Foreskin keratinocyte (primary cell): ENCODE data around the gene DNAH7.

DNA sequence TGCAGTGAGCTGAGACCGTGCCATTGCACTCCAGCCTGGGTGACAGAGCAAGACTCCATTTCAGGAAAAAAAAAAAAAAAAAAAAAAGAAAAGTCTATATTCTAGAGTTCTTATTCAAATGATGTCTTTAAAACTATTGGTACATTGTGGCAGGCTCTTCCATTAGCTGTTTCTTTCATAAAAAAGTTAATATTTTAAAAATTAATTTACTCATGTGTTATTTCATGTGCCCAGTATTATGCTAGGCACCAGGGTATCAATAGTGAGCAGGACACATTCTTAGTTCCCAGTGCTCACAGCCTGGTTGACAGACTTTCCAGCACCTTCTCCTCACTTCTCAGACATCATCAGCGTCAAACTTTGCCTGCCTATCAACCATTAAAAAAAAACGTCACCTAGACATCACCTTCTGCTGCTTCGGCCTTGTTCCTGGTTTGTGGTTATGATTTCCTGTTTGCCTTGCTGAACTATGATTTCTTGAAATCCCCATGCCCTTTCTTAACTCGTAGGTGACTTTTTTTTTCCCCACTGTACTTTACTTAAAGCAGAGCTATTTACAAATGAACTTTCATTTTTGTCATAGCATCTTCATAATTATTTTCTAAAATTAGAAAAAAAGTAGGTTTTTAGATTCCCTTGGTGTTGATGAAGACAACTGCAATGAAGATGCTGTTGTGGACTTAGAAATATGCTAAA is 60.4 kb upstream of the NABP1 start:
- RAMPAGE, total RNA = no peak

DNA sequence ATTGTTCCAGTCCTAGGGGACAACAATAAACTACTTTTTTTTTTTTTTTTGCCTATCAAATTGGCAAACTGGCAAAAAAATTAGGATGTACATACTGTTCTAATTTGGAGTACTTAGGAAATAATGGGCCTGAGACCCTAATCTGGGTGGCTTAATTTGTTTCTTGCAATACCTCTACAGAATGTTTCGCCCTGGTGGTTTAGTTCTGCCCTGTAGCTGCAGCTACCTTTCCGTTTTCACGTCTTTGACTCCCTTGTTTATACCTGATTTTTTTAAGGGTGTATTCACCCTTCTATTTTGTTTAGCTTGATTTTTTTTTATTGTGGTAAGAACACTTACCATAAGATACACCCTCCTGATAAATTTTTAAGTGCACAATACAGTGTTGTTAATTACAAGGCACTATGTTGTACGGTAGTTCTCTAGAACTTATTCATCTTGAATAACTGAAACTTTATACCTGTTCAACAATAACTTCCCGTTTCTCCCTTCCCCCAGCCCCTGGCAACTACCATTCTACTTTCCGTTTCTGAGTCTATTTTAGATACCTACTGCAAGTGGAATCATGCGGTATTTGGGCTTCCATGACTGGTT is 49.0 kb upstream of the NABP1 start:
- RAMPAGE, total RNA = no peak

DNA sequence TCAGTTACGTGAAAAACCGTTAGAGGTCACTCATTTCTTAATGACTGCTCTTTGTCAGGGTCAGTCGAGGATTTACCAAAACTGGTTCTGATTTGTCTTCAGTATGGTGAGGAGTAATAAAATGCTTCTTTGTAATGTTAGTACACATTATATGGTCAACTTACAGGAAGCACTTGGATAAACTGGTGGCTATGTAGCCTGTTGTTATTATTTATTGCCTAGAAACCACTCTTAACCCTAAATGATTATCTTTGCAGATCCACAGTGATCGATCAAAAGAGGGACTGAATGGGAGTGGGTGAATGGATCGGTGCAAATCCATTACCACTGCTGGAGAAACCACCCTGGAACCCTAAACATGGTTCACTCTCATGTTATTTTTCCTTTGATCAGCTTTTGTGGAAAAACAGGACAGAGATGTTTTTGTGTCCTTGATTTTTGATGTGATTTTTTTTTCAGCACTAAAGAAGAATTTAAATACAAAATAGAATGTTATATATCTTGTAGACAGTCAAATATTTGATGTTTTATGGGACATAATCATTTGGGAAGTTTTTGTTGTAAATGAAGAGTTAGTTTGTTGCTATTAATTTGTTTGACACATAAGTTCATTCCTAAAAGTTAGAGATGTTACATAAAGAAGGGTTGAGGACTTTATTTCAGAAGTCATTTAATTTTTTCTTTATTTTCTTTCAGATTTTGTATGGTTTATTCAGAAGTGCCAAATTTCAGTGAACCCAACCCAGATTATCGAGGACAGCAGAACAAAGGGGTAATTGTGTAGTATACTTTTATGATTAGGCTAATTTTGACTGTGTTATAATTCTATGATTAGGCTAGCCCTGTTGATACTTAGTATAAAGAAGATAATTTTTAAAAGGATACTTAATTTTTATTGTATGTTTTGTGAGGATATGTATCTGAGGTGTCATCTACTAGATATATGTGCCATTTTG is 5.4 kb downstream of the NABP1 start:
- RAMPAGE, total RNA = no peak

- RAMPAGE, total RNA = no peak
Observed at GRCh38 chr2:191683989-191684459, 6.1 kb downstream of the NABP1 start.

DNA sequence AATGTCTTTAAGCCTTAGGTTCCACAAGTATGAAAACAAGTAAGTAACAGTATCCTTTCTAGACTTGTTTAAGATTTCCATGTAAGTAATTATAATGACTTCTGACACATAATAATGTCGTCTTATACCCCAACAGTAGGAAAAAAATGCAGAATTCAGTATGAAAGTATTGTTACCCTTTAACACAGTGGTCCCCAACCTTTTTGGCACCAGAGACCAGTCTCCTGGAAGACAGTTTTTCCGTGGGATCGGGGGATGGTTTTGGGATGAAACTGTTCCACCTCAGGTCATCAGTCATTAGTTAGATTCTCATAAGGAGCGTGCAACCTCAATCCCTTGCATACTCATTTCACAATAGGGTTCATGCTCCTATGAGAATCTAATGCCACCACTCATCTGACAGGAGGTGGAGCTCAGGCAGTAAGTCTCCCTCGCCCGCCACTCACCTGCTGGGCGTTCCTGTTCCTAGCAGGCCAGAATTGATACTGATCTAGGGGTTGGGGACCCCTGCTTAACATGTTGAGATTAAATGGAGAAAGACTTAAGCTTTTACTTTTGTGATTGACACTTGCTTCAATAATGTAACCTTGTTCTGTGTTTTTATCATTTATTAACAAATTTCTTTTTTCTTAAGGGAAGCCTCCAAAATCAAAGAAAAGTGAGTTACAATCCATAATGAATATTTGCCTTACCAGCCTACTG is 9.9 kb downstream of the NABP1 start:
- RAMPAGE, total RNA = no peak

DNA sequence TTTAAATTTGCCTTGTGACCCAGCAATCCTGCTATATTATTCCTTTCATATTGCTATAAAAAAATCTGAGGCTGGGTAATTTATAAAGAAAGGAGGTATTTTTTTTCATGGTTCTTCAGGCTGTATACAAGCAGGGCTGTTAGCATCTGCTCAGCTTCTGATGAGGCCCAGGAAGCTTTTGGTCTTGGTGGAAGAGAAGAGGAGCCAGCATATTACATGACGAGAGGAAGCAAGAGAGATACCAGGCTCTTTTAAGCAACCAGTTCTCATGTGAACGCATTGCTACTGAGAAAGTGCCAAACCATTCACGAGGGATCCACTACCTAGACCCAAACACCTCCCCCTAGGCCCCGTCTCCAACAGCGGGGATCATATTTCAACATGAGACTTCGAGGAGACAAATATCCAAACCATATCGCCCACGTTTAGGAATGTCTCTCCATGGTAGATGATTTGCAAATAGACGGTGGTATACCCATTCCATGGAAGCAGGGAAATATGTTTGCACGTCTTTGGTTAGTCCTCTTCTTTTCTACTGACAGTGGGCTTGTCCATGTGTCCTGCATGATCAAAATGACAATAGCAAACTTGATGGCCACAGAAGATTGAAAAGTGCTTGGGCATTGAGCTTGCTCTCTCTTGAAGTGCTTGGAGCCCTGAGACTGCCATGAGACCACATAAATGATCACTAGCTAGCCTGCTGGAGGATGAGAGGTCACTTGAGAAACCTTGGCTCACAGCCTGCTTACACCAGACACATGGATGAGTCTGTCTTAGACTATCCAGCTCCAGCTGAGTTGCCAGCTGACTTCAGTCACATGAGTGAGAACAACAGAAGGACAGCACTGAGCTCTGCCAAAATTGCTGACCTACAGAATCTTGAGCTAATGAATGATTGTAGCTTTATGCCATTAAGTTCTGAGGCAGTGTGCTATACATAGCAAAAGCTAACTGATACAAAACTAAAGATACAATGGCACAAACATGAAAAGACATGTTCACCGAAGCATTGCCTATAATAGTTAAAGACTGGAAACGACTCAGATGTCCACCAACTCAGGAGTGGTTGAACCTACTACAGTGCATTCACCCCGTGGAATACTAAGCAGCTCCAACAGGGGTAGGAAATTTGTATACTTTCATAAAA is 17.9 kb downstream of the NABP1 start:
- RAMPAGE, total RNA = no peak

GRCh38 chr2:192155420-192155637 is 39.4 kb downstream of the TMEFF2 start:
- RAMPAGE, total RNA = no peak

- RAMPAGE, total RNA = no peak
Observed at GRCh38 chr2:195532848-195533429, 124.1 kb upstream of the SLC39A10 start.

DNA sequence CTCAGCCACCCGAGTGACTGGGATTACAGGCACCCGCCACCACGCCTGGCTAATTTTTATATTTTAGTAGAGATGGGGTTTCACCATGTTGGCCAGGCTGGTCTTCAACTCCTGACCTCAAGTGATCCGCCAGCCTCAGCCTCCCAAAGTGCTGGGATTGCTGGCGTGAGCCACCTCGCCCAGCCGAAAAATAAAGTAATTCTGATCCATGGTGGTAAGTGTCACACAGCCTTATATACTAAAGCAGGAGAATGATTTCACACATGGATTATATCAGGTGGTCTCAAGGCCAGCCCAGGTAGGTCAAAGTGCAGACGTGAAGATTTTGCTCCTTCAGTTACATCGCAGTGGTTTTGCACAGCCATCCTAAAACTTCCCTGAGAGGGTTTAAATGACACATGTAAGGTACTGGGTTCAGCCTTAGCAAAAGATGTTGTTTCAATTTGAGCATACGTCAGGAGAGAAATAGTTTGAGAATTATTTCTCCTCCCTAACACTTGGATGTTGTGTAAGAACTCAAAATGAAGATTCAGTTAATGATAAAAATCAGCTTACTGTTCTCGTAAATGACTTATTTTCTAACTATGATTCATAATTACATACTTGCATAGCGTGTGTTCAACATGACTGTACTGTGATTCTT is 93.1 kb upstream of the SLC39A10 start:
- RAMPAGE, total RNA = no peak

GRCh38 chr2:195579869-195580536 is 77.0 kb upstream of the SLC39A10 start:
- RAMPAGE, total RNA = no peak

DNA sequence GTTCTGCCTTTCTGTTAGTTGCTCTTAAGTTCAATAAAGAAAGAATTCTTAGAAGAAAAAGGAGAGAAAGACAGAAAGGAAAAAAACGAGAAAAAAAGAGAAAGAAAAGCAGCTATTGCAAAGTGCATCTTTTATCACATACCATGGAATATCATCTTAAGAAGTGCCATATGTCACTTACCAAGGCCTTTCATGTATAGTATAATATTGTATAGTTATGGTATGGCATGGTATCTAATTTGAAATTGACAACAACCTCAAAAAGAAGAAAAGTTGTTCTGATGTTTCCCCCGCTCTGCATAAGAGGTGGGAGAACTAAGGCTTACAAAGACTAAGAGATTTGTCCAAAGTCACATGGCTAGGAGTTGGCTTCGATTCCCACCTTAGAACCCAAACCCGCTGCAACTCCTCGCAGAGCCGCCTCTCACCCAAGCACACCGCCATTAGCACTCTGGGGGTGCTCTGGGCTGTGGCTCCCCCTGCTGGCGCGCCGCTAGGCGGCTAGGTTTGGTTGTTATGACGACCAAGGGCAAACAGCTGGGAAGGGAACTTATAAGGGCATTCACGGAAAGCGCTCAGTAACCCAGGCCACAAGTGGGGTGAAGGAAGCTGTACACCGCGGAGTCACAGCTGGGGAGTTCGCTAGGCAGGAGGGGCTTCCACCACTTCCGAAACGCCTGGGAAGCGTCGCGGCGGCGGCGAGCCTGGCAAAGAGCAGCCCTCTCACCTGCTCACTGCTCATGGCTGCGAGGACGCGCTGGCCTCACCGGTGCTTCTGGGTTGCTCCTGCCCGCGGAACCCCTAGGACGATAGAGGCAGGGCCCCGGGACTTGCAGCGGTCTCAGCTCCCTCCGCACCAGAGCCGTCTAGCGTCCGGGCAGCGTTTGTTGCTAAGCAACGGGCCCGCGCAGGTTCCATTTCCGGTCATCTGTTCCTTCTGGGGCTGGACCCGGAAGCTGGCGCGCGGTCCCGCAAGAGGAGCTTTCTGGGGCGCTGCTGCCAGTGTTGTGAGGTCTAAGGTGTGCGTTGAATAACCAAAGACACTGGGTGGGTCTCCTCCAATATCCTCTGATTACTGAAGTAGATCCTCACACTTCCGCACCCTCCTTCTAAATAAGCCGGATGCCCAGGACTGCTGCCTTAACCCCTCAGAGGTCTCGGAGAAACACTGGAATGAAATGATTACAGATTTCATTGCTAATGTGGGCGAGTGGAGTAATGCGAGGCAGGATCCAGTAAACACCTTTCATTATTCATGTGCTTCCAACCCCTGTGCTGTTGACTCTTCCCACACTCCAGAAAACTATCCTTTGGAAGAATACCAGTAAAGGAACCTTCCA is at the start of gene DNAH7:
DNAH7 (minus strand) TSS at position 868 of the 1,340 bp plus-strand sequence.
- RAMPAGE, total RNA = no peak

DNA sequence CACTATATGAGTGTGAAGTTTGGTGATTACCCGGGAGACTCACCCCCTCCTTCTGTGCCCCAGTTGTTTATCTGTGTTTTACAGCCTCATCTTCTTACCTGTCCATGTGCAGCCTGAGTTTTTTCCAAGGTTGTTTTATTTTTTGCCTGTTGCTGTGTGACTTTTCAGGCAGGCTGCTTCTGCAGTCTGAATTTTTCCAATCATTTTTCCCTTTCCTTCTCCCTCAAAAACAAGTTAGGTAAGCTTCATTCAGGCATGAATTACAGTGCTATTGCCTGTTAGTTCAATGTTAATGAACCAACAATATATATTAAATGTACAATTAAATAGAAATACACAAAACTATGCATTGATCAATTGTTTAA is 38.5 kb downstream of the STK17B start:
- RAMPAGE, total RNA = no peak

GRCh38 chr2:196149638-196150483 is 21.5 kb downstream of the STK17B start:
- RAMPAGE, total RNA = no peak

- RAMPAGE, total RNA = no peak
Observed at GRCh38 chr2:196159909-196160550, 11.3 kb downstream of the STK17B start.

DNA sequence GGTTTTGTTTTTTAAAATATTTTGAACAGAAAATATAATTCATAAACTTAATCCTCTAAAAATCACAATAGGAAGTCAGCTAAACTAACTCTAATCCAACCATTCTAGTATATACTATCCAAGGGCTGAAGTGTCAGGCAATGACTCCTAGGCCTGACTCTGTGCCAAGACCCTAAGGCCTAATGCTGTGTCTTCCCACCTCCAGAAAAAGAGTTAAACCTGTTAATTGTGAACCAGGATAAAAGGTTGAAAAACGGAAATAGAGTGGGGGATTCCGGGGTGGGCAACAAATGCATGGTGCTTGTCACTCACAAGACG is 3.3 kb downstream of the STK17B start:
- RAMPAGE, total RNA = no peak

DNA sequence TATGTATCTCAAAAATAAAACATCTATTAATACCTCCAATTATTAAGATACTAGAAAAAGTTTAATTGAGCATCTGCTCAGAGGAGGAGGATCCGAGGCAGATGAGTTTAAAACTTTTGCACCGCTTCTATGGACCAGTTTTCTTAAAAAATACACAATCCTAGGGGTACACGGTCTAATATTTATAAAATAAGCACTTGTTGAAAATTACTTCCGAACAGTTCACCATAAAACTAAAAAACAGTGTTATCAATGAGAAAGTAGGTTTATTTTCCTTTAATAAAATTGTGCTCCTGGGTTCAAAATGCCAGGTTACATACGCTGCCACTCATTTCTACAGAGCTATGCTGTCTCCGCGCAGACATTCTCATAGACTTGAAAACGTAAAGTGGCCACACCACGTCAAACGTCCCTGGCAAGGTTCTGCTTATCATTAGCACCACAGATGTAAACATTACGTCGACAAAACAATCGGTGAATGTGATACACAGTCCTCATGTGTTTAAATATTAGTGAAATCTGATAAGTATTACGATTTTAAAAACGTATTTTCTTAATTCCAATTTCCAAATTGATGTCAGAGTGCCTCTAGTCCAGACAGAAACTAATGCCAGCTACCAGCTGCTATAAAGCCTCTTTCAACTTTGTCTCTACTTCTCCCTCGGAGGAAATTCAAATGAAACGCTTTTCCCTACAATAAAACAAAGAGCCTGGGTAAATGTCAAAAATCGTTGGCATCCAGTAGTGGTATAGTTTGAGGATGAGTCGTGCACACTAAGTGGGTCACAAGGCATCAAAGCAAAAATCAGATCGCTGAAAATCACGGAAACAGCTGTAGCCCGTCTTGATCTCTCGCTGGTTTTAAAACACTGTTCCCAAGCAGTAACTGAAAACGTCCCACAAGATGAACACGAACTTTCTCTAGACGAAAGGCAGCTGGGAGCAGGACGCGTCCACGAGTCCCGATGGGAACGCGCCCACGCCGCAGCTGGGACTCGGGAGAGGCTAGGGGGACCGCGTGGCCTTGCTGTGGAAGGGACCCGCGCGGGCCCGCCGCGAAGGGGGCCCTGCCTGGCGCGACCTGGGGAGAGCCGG is 1.1 kb downstream of the STK17B start:
- RAMPAGE, total RNA = no peak

- RAMPAGE, total RNA = no peak
Observed at GRCh38 chr2:196174183-196174983, 3.0 kb upstream of the STK17B start.

DNA sequence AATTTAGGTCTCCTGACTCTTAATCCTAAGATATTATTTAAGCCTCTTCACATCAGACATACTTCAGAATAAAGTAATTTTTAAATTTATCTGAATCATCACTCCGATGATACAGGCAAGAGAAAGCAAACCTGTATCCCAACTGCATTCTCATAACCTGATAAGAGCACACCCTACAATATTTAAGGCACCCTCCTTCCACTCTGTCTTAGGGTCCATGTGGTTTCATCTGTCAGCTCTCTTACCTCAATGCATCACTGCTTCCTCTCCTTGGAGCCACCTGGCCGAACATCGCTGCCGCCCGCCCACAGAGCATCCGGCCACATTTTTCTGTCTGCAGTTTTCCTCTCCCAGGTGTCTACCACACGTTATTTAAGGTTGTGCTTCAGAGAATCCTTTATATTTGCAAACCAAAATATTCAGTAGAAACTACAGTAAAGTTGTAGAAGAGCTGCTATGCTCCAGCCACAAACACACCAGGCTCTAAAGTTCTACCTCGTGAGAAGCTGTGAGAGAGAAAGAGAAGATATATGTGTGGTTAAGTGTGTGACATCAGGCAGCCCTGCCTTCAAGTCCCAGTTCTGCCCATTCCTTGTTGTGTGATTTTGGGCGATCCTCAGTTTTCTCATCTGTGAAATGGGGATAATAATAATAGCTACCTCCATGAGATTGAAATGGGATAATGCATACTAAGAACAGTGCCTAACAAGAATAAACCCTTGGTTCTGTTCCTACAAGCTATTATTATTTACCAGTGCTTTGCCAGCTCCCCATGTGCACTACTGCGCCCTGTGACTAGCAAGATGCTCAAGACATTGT is 4.8 kb upstream of the STK17B start:
- RAMPAGE, total RNA = no peak

DNA sequence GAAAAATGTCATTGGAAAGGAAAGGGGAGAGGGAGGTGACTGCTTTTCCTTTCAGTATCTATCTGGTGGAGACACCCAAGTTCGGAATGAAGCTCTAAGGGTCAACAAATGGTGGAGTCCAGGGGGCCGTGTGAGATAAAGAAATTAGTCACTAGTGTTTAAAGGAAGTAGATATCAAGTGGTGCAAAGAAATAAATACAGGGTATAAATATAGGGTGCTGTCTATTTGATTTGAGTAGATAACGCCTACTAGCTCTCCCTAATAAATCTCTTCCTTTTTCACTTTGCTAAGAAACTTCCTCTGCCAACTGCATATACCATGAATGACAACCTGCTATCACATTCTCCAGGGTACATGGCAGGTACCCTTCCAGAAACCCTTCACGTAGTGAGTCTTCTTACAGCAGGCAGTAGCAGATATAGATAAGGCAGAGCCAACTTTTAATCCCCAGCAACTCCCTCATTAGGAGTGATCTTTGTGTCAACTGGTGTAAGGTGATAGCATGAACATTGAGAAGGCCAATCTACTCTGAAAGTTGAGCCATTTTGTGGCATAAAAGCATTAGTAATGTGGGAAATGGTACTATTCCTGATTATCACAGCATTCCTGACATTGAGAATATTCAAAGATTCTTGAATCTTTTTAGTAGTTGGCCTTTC is 5.6 kb upstream of the STK17B start:
- RAMPAGE, total RNA = no peak

DNA sequence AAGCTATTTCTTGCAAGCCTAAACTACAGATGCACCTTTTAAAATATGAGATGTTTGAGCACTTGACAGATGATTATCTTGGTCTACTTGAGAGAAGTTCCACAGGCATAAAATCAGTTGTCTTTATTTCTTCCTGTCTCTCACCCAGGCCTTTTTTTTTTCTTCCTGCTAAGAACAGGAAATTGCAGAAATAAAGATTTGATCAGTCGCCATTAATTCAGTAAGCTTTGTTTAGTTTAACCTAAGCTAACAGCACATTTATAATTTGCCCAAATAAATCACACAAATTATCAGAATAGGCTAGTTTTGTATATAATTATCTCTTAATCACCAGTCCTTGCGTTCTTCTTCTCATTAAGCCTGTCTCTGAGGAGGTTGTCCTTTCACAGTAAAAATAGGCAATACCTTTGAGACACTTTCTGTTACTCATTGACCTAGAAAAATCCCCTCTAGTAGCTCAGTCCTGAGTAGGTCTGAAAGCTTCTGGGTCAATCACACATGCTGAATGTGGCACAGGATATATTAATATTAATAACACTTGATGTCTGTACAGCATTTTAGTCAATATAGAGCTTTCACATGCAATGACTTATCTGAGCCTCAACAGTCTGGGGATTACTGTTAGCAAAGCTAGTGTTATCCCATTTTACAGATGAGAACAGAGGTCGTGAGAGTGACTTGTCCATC is 11.1 kb upstream of the STK17B start:
- RAMPAGE, total RNA = no peak